Measurements from ENCODE around the gene PLCD1.

GRCh38 chr3:34493139-34493438, 694.7 kb downstream of the PDCD6IP start:
- PRO-cap, result no peak
- RAMPAGE, long total RNA, 2 experiments, result no peak in any of the 2 experiments

DNA sequence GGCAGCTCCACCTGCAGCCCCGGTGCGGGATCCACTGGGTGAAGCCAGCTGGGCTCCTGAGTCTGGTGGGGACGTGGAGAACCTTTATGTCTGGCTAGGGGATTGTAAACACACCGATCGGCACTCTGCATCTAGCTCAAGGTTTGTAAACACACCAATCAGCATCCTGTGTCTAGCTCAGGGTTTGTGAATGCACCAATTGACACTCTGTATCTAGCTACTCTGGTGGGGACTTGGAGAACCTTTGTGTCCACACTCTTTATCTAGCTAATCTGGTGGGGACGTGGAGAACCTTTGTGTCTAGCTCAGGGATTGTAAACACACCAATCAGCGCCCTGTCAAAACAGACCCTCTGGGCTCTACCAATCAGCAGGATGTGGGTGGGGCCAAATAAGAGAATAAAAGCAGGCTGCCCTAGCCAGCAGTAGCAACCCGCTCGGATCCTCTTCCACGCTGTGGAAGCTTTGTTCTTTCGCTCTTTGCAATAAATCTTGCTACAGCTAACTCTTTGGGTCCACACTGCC, 73.5 kb downstream of the STAC start:
- PRO-cap, result no peak
- RAMPAGE, long total RNA, 2 experiments, result no peak in any of the 2 experiments

DNA sequence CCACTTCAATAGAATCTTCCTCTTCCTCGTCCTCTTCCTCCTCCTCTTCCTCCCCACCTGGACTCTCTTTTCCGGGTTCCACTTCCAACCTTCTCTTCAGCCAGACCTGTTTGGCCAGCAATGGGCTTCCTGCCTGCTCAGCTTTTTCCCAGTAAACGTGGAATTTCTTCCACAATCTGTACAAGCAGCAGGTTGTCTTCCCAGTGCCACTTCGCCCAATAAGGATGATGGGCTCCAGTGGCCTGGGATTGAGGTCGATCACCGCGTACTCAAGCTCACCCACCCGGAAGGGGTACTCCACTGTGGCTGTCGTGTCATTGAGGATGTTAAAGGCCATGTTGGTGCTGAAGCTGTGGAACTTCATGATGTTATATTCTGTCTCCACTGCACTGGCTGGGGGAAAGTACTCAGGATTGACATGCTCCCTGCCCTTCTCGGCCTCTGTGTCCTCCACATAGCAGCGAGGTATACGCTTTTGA, 88.5 kb downstream of the TRANK1 start:
- PRO-cap, result no peak
- RAMPAGE, long total RNA, 2 experiments, result no peak in any of the 2 experiments

DNA sequence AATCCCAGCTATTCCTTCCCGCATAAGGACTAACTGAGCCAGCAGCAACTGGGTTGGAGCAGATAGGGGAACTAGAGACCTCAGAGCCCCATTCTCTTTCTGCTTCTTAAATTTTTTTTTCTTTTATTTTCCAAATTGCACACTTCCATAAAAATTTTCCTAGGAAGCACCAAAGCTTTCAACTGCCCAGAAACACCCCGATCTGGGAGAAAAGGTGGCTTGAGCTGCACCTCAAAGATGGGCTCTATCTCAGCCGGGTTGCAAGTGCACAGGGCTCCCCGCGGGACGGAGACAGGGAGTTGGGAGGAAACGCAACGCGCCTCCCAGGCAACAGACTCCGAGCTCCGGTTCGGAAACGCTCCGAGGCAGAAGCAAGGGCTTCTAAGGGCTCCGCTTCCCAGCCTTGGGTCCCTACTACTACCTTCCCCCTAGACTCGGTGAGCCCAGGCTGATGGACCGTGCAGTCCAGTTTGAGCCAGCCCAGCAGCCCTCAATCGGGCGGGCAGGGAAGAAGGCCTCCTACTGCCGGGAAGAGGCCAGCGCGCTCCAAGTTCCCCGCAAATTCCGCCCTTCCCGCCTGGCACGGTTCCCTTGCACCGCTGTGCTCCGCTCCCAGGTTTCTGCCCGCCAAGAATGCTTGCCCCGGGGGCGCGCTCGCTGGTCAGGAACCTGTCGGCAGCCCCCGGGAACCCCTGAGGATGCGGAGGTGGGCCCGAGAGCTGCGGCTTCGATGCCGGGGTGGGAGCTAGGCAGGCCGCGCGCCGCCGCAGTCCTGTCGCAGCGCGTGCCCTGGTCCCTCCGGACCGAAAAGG, 877 bp downstream of the TRANK1 start:
- PRO-cap, result unidirectional peak, plus-strand start at position 493 of the sequence
- RAMPAGE, long total RNA, 2 experiments, result no peak in any of the 2 experiments

GRCh38 chr3:36988370-36989061, 4.4 kb downstream of the EPM2AIP1 start:
- PRO-cap, result no peak
- RAMPAGE, long total RNA, 2 experiments, result no peak in any of the 2 experiments

GRCh38 chr3:37140457-37140876, 33.9 kb downstream of the LRRFIP2 start:
- PRO-cap, result no peak
- RAMPAGE, long total RNA, 2 experiments, result no peak in any of the 2 experiments

DNA sequence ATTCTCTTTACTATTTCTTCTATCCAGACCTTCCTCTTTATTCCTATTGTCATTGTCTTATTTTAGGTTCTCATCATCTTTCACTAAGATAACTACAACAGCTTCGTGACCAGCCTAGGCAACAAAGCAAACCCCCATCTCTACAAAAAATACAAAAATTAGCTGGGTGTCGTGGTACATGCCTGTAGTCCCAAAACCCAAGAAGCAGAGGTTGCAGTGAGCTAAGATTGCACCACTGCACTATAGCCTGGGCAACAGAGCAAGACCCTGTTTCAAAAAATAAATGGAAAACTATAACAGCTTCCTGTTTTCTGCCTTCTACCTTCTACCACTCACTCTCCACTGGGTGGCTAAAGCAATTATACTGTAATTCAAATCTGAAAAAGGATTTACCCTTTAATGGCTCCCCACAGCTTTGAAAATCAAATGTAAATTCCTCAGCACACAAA, 33.5 kb downstream of the LRRFIP2 start:
- PRO-cap, result no peak
- RAMPAGE, long total RNA, 2 experiments, result no peak in any of the 2 experiments

- PRO-cap, result no peak
- RAMPAGE, long total RNA, 2 experiments, result no peak in any of the 2 experiments
Observed at GRCh38 chr3:37442041-37442585, 9.8 kb upstream of the ITGA9 start.

GRCh38 chr3:37466674-37467227, 14.8 kb downstream of the ITGA9 start:
- PRO-cap, result no peak
- RAMPAGE, long total RNA, 2 experiments, result no peak in any of the 2 experiments

GRCh38 chr3:37689771-37690643, 171.7 kb upstream of the CTDSPL start:
- PRO-cap, result no peak
- RAMPAGE, long total RNA, 2 experiments, result no peak in any of the 2 experiments

DNA sequence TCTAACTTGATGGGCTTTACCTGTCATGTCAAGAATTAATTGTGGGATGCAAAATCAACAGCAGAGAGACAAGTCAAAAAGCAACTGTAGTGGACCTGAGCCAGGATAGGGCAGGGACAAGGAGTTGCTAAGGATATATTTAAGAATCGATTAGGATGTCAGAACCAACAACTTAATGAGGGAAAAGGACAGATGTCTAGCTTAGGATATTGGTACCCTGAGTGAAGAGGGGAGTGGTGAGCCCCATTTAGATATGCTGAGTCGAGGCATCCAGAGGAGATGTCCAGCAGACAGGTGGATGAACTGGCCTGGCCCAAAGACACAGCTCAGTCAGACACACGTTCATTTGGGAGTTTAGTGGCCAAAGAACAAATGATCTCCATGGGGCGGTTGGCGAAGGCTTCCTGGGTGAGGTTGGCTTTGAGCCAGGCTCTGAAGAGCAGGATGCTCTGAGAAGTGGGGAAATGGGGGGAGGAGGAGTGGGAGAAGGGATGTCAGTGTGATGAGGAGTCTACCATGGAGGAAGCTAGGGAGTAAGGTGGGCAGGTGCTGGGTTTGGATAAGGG, 47.6 kb upstream of the VILL start:
- PRO-cap, result no peak
- RAMPAGE, long total RNA, 2 experiments, result no peak in any of the 2 experiments

GRCh38 chr3:37944256-37945339, 46.0 kb upstream of the VILL start:
- PRO-cap, result no peak
- RAMPAGE, long total RNA, 2 experiments, result no peak in any of the 2 experiments

GRCh38 chr3:37982124-37983036, 8.2 kb upstream of the VILL start:
- PRO-cap, result no peak
- RAMPAGE, long total RNA, 2 experiments, result no peak in any of the 2 experiments

- PRO-cap, result bidirectional peak, plus-strand start at chr3:37994521, minus-strand start at chr3:37994441
- RAMPAGE, long total RNA, 2 experiments, result no peak in any of the 2 experiments
Observed at GRCh38 chr3:37993763-37994841, 3.5 kb downstream of the VILL start.

DNA sequence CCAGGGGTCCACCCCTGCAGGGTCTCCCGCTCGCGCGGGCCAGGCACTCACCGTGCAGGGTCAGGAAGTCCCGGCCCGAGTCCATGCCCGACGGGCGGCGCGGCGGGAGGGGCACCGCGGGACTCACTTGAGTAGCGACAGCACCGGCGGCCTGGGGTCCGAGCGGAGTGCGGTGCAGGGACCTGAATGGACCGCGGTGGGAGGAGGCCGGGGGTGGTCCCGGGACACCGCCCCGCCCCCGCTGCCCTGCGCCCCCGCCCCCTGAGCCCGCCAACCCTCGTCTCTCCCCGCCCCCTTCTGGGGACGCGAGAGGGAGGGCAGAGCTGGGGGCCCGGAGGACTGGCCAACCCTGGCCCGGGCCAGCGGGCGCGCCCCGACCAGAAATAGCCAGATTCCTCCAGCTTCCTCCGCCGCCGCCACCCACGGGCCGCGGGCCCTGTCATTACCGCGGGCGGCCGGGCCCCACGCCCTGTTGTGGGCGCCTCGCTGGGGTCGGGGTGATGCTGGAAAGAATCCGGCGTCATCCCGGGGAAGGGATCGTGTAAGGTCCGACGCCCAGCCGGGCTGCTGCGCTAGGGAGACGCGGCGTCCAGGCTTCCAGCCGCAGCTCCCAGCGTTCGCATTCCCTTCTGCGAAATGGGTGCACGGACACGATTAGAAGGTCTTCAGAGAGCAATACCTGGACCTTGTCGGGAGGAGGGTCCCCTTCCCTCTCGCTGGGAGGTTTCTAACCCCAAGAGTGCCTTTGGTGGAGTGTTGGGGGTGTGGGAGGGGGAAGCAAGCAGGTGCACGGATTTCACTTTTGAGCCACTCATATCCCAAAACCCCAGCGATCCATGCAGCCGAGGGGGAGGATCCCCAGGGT, at the start of gene PLCD1:
Gene PLCD1, minus strand, starts transcription at position 188 of the 865 bp plus-strand sequence.
- PRO-cap, result bidirectional peak, plus-strand start at position 390 of the sequence, minus-strand start at position 176 of the sequence
- RAMPAGE, long total RNA, 2 experiments, result no peak in any of the 2 experiments

DNA sequence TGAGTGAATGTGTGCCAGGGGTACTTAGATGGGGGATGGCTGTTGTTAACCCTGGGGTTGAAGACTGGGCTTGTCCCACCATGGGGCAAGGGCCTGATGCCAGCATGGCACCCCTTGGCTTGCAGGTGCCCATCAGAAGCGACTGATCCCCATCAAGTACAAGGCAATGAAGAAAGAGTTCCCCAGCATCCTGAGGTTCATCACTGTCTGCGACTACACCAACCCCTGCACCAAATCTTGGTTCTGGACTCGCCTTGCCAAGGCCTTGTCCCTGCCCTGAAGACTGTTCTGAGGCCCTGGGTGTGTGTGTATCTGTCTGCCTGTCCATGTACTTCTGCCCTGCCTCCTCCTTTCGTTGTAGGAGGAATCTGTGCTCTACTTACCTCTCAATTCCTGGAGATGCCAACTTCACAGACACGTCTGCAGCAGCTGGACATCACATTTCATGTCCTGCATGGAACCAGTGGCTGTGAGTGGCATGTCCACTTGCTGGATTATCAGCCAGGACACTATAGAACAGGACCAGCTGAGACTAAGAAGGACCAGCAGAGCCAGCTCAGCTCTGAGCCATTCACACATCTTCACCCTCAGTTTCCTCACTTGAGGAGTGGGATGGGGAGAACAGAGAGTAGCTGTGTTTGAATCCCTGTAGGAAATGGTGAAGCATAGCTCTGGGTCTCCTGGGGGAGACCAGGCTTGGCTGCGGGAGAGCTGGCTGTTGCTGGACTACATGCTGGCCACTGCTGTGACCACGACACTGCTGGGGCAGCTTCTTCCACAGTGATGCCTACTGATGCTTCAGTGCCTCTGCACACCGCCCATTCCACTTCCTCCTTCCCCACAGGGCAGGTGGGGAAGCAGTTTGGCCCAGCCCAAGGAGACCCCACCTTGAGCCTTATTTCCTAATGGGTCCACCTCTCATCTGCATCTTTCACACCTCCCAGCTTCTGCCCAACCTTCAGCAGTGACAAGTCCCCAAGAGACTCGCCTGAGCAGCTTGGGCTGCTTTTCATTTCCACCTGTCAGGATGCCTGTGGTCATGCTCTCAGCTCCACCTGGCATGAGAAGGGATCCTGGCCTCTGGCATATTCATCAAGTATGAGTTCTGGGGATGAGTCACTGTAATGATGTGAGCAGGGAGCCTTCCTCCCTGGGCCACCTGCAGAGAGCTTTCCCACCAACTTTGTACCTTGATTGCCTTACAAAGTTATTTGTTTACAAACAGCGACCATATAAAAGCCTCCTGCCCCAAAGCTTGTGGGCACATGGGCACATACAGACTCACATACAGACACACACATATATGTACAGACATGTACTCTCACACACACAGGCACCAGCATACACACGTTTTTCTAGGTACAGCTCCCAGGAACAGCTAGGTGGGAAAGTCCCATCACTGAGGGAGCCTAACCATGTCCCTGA, 3.1 kb downstream of the MYD88 start:
- PRO-cap, result no peak
- RAMPAGE, long total RNA, 2 experiments, result no peak in any of the 2 experiments

DNA sequence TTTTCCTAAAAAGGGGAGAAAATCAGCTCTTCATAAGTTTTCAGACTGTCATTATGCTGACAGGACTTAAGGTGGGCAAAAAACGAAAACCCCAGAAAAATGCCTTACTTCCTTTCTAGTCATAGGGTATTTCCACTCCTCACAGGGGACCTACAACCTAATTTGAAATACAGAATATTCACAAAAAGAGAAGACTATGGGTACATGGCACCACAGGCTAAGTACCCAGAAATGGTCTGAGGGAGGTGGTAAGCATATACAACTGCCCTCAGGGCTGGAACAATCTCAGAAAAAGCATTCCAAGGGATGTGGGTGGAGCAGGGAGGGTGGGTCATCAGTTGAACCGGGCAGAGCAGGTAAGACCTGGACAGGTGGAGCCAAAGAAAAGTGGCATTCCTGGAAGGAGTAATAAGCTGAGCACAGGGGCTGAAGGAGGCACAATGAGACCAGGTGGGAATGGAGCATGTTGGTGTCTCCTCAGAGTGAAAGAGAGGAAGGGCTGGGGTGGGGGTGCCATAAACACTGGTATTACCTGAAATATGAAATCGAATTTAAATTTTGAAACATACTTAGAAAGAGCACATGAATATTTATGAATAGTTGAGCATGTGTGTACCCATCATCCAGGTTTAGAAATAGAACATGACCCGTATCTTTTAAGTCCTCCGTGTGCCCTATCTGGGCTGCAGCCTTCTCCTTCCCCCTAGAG, 10.5 kb upstream of the OXSR1 start:
- PRO-cap, result no peak
- RAMPAGE, long total RNA, 2 experiments, result no peak in any of the 2 experiments

- PRO-cap, result no peak
- RAMPAGE, long total RNA, 2 experiments, result no peak in any of the 2 experiments
Observed at GRCh38 chr3:38533106-38533823, 37.1 kb downstream of the EXOG start.

DNA sequence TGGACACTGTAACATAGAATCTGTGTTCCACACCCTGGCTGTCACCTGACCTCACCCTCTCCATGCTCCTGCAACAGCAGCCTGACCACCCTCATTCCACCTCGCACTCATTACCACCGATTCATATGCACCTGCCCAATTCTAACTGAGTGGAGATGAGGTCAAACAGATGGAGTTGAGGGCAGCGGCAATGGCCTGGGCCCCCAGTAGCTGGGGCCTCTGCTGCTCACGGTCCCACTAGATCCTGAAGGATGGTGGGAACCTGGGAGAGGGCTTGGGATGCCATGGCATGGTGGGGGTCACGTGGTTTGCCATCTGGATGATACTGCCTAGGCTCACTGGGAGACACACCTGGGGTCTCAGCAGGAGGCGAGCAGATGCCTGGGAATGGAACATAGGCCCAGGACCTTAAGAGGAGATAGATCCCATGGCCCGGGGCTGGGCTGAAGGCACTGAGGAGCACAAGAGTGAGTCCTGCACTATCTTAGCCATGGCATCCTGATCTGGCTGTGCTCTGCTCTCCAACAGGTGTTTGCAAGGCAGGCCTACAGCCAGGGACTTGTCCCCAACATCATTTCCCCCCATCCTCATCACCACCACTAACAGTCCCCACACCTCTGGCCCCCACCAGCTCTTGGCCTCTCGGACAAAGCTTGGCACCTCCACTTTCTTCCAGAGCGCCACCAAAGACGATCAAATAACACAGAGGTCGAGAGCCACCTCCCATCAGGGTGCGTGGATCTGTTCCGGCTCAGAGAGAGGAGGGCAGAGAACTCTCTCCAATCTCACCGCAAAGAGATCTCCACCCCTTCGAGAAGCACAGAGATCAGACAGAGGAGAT, 1.2 kb downstream of the SCN5A start:
- PRO-cap, result no peak
- RAMPAGE, long total RNA, 2 experiments, result no peak in any of the 2 experiments

- PRO-cap, result no peak
- RAMPAGE, long total RNA, 2 experiments, result no peak in any of the 2 experiments
Observed at GRCh38 chr3:39082408-39083595, 24.6 kb downstream of the GORASP1 start.